ENCODE measurements around the genes PCYT1B and NR0B1.

DNA sequence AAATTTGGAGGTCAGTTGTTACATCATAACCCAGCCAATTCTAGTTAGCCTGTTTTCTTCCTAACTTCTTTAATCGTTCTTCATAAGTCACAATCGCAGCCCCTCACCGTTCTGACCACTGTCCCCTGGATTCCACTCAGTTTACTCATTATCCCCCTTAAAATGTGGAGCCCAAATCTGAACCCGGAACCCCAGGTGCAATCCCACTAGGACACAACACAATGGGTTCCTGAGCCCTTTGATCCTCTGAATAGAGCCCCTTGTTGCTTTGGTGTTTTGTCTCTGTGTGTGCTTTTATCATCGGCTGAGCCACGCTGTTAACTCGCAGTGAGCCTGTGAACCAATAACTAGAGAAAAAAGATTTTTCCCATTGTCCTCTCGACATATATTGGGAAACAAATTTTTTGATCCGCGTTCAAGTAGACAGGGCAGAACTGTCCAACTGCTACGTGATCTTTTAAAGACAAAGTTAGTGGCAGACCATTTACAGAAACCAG is 661 bp upstream of the PDHA1 start:
- PRO-cap: no peak

- PRO-cap: no peak
Measured at GRCh38 chrX:19448744-19449078, 66.6 kb downstream of the MAP3K15 start.

GRCh38 chrX:19513680-19514425 is 1.5 kb downstream of the MAP3K15 start:
- PRO-cap: no peak

DNA sequence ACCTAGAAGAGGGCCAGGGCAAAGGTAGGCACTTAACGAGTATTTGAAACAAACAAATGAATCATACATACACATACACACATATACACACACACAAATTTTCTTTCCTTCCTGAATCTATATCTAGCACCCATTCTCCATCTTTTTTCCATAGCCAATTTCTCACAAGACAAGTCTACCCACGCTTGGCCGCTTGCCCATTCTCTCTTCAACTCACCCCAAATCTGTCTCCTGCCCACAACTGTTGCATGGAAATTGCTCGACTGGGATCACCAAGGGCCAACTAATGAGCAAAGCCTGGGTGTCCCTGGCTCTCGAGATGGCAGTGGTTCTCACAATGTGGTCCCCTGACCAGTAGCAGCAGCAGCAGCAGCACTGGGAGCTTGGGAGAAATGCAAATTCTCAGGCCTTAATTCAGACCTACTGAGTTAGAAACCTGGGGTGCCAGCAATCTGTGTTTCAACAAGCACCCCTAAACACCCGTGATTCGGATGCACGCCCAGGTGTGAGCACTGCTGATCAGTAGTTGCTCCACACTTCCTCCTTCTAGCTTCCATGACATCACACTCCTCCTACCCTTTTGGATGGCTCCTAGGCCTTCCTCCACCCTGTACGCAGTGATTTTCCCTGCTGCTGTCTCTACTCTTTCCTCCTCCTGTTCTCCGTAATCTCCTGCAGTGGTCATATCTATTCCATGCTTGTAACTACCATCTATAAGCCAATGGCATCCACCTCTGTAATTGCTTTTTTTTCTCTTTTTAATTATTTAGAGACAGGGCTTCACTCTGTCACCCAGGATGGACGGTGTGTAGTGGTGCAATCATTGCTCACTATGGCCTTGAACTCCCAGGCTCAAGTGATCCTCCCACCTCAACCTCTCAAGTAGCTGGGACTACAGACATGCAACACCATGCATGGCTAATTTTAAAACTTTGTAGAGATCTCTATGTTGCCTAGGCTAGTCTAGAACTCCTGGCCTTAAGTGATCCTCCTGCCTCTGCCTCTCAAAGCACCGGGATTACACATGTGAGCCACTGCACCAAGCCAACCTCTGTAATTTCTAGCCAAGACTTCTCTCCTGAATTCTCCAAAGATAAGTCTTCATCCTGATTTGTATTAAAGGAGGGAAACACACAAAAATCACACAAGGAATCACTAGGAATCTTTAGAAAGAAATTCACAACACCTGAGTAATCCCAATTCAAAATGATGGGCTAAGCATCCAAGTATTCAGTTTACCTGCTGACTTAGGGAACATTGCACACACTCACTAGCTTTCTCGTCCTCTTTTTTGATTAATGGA is 65.3 kb upstream of the MAP3K15 start:
- PRO-cap: no peak

DNA sequence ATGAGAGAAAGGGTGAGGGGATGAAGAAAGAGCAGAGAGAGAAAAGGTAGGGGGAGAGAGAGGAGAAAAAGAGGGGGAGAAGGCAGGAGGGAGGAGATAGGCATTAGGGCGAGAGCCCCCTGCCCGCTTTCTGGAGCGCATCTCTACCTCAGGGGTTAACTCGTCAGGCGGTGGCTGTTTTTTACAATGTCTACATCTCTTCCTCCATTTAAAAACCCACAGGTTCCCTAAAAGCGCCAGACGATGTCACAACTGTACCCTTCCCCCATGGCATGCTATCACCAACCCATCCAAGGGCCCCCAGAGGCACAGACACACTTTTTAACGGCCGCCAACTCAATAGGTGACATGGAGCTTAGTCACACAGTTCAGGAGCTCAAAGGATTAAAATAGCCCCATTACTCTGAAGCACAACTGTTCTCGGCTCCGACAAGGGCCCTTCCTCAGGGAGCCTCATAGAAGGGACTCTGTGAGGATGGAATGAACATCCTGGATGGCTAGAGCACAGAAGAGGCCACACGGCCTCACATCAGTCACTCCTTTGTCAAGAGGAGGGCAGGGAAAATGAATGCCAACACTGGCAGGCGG is 12.4 kb downstream of the SH3KBP1 start:
- PRO-cap: no peak

GRCh38 chrX:19886900-19887402 is 449 bp downstream of the SH3KBP1 start:
- PRO-cap: no peak

- PRO-cap: no peak
Measured at GRCh38 chrX:21742121-21742494, 15.8 kb downstream of the SMPX start.

DNA sequence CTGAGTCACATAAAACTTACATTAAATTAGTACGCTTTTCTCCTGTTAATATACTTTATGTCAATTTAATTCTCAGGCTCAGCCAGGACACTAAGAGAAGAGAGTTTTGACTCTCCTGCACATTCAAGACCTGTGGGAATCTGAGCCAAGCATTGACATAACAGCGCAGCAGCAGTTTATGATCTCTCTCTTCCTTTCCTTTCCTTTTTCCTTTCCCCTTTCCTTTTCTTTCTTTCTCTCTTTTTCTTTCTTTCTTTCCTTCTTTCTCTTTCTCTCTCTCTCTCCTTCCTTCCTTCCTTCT is 21.5 kb downstream of the SAT1 start:
- PRO-cap: no peak

DNA sequence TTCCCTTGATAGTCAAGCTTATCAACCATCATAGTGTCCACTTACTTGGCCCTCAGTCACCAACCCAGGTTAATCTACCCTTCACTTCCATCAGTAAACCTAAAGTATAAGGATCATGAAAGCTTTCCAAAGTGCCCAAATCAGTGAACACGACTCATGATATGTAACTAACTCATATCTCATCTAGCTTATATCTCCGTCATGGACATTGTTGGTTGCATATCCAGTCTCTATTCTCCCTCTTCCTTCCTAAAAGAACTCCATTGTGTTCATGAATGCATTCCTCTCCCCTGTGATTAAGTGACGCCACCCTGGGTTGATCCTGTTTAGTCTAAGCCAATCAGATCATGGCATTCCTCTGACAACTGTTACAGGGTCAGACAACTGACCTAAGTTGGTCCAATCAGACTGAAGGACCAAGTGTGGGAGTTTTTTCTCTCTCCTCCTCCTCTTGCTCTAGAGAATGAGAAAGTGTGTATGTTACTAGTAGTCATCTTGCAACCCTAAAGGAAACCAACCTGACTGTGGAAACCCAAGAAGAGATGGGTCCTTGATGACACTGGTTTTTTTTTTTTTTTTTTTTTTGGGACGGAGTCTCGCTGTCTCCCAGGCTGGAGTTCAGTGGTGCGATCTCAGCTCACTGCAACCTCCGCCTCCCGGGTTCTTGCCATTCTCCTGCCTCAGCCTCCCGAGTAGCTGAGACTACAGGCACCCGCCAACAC is 3.6 kb downstream of the APOO start:
- PRO-cap: no peak

DNA sequence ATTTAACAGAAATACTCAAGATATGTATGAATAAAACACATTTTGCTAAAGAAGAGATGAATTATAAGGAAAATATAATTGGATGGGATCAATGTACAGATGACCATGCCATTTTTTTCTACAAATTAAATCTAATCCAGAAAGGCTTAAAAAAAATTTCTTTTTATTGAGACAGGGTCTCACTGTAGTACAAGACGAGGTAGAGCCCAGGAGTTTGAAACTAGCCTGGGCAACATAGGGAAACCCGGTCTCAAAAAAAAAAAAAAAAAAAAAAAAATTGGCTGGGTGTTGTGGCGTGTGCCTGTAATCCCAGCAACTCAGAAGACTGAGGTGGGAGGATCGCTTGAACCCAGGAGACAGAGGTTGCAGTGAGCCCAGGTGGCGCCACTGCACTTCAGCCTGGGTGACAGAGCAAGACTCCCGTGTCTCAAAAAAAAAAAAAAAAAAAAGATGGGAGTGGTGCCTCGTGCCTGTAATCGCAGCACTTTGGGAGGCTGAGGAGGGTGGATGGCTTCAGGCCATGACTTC is 26.7 kb downstream of the EIF2S3 start:
- PRO-cap: no peak

DNA sequence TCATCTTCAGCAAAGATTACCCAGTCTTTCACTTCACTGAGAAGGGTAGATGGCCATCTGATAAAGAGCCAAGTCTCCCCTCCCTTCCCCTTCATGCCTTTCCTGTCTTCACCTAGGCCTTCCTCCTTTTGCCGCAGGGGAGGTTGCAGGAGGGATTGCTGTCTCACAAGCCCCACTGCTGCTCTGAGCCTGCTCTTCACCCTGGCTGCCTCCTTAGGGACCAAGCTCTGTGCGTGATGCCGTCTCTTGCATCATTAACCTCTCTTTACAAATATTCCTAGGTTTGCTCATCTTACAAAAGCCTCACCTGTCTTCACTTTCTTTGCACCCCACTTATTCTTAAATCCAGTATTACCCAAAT is 3.7 kb downstream of the ZFX start:
- PRO-cap: no peak

DNA sequence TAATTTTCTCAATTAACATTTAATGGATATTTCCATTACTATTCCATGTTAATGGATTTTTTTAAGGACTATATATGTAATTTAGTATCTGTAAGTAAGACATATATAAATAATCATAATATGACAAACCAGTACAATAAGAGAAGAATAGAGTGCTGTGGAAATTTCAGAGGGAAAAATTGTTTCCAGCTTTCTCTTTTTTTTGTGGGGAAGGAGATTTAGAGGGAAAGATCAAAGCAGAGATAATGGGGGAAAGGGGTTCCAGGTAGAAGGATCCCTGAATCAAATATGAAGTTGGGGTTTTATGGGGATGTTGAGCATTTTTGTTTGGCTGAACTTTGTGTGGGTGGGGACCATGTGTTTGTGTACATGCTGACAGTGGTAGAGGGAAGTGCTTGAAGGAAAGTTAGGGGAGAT is 21.5 kb downstream of the ZFX start:
- PRO-cap: no peak

- PRO-cap: no peak
Measured at GRCh38 chrX:24196728-24197376, 47.3 kb downstream of the ZFX start.

- PRO-cap: no peak
Measured at GRCh38 chrX:24292335-24292941, 21.4 kb downstream of the SUPT20HL2 start.

DNA sequence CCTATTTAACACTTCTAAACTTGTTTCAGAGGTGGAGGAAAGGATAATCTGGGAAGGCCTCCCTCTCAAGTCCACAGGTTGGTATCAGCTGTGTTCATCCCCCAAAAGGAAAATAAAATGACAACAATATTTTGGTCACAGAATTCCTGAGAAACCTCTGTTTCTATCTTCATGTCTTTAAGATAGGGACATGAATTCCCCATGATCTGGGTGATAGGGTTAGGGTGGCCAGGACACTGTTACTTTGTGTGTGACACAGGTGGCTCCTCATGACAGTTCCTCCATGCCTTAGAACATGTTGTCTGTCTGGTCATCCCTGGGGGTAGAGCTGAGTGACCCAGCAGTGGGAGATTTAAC is 81.3 kb downstream of the PDK3 start:
- PRO-cap: no peak

- PRO-cap: no peak
Measured at GRCh38 chrX:24645837-24646476, 1.2 kb downstream of the PCYT1B start.

DNA sequence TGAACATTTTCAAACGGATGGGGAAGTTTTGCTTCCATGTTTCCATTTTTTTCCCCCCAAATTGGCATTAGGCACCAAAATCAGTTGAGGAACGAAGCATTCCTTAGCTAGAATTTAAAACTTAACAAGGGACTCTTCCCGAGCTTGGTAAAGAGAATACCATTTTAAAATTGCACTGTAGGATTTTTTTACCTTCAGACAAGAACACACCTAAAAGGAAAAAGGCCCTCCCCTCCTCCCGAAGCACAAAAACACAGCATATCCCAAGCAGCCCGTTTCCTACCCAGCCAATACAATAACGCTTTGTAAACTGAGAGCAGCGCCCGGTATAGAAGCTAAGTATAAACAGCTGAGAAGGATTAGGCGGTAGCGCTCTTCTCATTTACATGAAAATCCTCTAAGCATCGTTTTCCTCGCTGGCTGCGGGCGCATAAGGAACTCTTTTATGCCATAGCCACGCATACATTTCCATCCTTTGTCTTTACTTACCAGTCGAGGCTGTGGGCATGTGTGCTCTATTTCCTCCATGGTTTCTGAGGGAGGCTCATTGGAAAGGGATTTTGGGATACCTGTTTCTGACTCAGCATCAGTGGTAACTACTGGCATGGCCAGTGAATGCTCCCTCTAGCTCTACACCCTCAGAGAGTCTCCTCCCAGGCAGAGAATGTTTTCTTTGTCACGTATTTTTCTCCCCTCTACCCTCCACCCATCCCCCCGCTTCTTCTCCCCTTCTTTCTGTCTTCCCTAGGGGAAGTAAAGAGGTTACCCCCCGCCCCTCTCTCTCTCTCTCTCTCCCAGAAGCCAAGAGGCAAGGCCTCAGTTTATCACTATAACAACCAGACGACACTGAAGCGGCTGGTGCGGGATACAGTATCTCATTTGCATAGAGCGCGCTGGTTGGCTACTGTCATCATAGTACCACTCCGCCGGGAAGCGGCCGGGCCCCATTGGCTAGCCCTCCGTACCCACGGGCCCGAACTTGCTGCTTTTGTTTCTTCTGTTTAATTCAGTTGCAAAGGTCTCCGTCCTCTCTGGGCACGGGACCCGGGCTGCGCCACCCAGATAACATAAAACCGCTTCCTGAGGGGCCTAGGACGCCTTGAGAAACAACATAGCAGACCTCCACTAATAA is at the start of gene PCYT1B:
PCYT1B (minus strand) TSS at position 848 of the 1,132 bp plus-strand sequence.
- PRO-cap: no peak

- PRO-cap: no peak
Measured at GRCh38 chrX:25005128-25005990, 10.4 kb downstream of the ARX start.

DNA sequence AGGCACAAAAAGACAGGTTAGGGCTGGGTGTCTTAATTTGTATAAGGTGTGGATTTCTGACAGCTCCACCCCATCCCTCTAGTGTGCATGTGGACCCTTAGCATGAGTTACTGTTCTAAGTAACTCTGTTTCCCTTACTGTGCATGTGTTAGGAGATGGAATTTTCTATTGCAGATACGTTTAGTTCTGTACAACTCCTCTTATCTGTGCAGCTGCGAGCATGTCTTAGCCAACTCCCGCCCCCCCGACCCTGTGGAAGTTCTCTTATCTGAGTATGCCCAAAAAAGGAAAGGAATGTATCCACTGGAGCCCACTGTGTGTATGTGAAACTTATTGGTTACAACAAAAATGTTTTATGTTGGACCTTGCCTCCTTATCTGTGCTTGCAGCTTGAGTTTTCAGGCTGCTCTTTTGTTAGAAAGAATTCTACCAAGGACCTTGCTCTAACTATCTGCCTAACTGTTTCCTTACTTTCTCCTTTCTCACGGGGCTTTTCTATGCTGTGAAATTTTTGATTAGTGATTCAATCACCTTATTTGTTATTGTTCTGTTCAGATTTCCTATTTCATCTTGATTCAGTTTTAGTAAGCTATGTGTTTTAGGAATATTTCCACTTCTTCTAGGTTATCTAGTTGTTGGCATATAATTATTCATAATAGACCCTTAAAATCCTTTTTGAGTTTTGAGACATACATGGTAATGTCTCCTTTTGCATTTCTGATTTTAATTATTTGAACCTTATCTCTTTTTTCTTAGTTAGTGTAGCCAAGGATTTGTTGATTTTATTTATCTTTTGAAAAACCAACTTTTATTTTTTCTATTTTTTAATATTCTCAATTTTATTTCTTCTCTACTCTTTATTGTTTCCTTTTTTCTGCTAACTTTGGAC is 24.0 kb upstream of the DCAF8L2 start:
- PRO-cap: no peak

DNA sequence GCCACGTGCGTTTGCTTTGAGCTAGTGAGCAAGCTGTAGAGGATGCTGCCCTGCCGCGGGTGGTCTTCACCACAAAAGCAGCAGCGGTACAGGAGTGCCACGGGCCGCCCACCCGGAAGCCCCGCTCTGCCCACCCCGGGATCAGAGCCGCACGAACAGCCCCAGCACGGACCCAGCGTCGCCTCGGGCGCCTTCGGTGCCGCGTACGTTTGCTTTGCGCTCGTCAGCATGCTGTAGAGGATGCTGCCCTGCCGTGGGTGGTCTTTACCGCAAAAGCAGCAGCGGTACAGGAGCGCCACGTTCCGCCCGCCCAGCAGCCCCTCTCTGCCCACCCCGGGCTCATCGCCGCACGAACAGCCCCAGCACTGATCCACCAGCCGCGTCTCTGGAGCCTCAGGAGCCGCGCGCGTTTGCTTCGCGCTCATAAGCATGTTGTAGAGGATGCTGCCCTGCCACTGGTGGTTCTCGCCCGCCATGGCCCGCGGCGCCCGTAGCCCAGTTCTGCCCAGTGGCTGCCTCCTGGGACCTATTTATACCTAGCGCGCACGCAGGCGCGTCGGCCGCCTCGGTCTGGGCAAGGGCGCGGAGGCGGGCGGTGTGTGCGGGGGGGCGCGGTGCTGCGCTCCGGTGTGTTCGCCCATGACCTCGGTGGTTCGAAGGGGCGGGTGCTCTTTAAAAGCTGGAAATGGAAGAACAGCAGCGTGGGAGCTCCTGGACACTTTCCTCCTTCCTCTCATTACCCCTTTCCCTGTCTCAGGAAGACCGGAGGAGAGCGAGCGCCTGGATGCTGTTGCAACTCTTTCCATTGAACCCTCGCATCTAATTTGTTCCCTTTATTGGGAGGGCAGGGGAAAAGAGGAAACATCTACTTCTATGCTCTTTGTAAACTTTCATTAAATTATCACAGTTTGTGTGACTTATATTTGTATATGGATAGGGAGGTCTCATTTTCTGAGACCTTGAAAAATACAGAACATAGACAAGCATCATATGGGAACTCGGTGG is at the start of gene NR0B1:
NR0B1 (minus strand) TSS at position 503 of the 1,005 bp plus-strand sequence.
- PRO-cap: no peak